Cardiac septum (tissue), 1 donor: Measurements from ENCODE around the gene CD9.

GRCh38 chr12:4819601-4820028 is 10.5 kb downstream of the KCNA6 start:
- PRO-cap = no peak

GRCh38 chr12:5044244-5044484 is 485 bp downstream of the KCNA5 start:
- PRO-cap = no peak

- PRO-cap = no peak
Observed at GRCh38 chr12:5080936-5081443, 37.3 kb downstream of the KCNA5 start.

DNA sequence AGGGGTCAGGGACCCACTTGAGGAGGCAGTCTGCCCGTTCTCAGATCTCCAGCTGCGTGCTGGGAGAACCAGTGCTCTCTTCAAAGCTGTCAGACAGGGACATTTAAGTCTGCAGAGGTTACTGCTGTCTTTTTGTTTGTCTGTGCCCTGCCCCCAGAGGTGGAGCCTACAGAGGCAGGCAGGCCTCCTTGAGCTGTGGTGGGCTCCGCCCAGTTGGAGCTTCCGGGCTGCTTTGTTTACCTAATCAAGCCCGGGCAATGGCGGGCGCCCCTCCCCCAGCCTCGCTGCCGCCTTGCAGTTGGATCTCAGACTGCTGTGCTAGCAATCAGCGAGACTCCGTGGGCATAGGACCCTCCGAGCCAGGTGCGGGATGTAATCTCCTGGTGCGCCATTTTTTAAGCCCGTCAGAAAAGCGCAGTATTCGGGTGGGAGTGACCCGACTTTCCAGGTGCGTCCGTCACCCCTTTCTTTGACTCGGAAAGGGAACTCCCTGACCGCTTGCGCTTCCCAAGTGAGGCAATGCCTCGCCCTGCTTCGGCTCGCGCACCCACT is 141.6 kb upstream of the NTF3 start:
- PRO-cap = no peak

DNA sequence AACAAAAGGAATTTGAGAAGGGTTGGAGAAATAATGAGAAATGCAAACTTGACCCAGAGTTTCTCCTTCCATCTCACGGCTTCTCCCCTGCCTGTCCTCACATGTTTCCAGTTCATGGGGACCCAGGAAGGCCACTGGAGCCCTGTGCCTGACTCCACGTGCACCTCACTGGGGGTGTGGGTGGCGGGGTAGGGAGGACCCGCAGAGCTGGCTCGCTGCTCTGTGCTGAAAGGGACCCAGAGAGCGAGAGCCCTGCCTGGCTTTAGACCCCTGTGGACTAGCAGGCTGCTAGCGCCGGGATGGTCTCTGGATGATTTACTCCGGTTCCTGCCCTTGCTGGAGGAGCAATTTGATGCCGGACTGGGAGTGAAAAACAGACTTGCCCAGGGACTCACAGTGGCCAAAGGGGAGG is 49.0 kb downstream of the NTF3 start:
- PRO-cap = no peak

DNA sequence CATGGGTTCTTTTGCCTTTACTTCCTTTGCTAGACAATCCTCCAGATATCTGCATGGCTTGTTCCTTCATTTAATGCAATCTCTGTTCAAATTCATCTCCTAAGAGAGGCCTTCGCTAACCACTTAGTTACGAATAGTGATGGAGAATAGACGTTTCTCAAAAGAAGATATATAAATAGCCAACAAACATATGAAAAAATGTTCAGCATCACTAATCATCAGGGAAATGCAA is 2.5 kb downstream of the ANO2 start:
- PRO-cap = no peak

GRCh38 chr12:6195717-6196243 is 4.4 kb upstream of the CD9 start:
- PRO-cap = no peak

DNA sequence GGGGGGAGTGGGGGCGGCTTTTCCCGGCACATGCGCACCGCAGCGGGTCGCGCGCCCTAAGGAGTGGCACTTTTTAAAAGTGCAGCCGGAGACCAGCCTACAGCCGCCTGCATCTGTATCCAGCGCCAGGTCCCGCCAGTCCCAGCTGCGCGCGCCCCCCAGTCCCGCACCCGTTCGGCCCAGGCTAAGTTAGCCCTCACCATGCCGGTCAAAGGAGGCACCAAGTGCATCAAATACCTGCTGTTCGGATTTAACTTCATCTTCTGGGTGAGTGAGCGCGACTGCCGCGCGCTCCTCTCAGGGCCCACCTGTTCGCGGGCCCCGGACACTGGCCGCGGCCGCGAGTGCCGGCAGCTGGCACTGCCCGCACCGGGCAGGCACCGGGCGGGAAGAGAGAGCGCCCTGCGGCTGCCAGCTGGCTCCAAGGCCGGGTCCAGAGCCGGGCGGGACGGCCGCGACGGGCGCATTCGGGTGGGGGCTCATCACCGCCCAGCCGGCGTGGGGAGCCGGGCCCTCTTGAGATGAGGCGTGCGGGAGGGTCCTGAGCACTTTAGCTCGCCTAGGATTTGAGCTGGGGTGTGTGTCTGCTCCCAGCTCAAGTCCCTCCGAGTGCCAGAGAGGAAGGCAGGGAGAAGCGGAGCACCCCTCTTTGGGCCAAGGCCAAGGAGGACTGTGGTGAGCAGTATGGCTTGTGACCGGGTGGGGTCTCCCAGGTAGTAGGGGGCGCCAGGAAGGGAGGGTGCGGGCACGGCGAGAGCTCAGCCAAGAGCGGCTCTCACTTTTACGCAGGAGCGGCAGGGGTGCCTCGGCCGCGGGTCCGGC is at the start of gene CD9:
Gene CD9 (plus strand): TSS at position 102 of the 822 bp plus-strand sequence.
- PRO-cap = bidirectional peak, plus-strand start at position 76 of the sequence, minus-strand start outside the sequence

GRCh38 chr12:6202362-6203413 is 2.5 kb downstream of the CD9 start:
- PRO-cap = bidirectional peak, plus-strand start at chr12:6203103, minus-strand start at chr12:6202973

GRCh38 chr12:6273943-6274427 is 36.5 kb upstream of the PLEKHG6 start:
- PRO-cap = no peak

- PRO-cap = unidirectional peak, minus-strand start at chr12:6333562
Observed at GRCh38 chr12:6333075-6333963, 8.6 kb downstream of the TNFRSF1A start.

- PRO-cap = no peak
Observed at GRCh38 chr12:6362524-6362909, 12.8 kb downstream of the SCNN1A start.

- PRO-cap = no peak
Observed at GRCh38 chr12:6371096-6371774, 4.1 kb downstream of the SCNN1A start.

DNA sequence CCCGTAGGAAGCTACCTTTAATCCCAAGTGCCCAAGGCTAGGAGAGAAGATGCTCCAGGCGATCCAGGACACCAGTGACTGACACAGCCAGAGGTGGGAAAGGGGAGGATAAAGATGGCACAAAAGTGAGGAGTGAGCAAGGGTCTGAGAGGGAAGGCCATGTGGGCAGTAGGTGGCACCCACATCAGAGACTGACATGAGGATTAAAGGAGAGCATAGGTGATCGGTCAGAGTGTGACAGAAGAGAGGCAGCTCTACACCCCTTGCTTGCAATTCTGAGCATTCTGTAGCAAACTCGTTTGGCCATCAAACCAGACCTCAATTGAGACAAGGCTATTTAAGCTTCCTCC is 753 bp upstream of the CD27 start:
- PRO-cap = no peak

- PRO-cap = no peak
Observed at GRCh38 chr12:6457197-6457828, 5.5 kb downstream of the TAPBPL start.

DNA sequence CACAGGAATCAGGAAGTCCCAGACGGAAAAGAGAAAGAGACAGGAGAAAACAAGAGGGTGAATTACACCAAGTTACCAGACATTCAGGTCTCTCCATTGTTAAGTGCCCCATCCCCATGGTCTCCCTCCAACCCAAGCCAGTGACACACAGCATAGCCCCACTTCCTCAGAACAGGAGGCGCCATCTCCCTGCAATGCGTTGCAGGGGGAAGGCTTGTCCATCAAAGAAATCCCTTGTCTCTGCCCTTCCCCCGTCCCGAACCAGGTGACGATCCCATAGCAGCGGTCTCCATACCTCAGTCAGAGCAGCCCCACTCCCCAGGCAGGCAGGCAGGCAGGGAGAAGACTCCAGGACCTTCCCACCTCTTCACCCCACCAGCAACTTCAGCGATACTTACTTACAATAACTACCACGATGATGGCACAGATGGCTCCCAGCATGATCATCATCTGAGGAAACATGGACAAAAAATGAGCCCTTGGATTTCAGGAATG is 5.9 kb downstream of the VAMP1 start:
- PRO-cap = no peak

GRCh38 chr12:6478449-6478806 is 8.0 kb upstream of the VAMP1 start:
- PRO-cap = no peak

DNA sequence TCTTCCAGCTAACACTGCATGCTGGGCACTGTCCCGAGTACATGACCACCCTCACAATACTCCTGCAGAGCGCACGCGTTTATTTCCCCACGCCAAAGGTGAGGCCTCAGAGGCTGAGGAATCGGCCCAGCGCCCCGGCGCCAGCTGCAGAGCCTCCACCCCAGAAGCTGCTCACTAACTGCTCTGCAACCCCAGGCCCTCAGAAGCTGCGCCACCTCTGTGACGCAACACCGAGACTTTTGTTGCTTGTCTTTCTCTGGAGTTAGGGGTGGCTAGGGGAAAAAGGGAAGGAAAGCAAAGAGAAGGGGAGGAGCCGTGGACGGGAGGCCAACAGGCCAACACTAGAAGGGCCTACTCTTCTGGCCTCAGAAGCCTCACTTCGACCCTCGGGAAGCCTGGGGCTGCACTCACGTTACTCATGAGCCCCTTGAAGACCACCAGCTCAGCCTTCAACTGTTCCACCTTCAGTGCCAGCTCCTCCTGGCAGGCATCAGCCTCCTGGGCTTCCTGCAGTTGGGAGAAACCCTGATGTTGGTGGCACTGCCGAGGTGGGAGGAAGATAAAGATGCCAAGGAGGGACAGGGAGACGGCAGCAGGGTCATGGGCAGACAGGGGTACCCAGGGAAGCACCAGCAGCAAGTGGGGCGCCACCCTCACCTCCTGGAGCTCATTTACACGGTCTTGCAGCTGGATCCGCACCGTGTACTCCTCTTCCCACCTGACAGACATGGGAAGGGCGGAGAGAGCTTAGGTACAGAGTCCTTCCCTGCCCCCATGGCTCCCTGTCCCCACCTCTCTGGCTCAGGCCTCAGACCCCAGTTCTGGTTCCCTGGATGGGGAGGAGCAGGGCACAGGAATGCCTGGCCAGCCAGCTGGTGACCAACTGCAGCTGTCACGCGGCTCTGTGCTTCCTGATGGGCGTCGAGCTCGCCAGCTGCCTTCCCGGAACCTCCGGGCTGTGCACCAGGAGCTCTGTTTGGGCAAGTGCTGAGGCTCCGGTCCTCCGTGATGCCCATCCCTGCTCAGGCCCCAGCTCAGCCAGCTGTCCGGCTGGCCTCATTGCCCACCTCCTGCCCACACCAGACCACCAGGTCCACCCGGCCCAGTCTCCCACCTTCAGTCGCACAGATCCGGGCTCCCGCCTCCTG is 5.2 kb downstream of the IFFO1 start:
- PRO-cap = bidirectional peak, plus-strand start at position 309 of the sequence, minus-strand start at position 176 of the sequence; bidirectional peak, plus-strand start at position 966 of the sequence, minus-strand start at position 885 of the sequence

DNA sequence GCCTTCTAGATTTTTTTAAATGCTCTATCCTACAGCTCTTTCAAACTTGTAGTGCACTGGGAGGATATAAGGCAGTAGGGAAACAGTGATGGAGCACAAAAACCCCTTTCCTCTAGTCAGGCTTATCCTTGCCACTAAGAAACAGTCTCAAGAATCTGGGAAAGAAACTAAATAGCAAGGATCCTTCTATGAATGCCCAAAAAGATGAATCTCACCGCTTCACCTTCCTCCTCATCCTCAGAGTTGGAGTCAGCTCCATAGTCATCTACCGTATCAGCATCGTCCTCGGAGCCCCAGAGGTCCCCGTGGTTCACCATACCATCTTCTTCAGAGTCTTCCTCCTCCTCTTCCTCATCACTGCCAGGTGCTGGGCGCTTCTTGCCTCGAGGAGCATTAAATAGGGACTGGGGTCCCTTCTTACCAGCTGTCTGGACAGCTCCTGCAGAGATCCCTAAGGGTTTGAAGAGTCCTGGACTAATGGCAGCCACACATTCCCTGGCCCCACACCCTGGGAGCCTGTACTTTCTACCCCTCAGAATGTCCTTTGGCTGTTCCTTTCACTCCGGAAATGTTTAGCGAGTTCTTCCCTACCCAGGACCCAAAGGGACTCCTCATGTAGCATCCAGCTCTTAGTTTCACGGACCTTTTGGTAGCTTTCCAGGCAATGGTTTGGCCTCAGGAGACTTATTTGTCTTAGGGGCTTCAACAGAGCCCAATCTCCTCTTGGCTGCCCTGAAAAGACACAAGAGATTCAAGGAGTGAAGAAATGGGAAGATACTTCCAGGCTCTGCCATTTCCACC is 2.0 kb downstream of the NOP2 start:
- PRO-cap = no peak

DNA sequence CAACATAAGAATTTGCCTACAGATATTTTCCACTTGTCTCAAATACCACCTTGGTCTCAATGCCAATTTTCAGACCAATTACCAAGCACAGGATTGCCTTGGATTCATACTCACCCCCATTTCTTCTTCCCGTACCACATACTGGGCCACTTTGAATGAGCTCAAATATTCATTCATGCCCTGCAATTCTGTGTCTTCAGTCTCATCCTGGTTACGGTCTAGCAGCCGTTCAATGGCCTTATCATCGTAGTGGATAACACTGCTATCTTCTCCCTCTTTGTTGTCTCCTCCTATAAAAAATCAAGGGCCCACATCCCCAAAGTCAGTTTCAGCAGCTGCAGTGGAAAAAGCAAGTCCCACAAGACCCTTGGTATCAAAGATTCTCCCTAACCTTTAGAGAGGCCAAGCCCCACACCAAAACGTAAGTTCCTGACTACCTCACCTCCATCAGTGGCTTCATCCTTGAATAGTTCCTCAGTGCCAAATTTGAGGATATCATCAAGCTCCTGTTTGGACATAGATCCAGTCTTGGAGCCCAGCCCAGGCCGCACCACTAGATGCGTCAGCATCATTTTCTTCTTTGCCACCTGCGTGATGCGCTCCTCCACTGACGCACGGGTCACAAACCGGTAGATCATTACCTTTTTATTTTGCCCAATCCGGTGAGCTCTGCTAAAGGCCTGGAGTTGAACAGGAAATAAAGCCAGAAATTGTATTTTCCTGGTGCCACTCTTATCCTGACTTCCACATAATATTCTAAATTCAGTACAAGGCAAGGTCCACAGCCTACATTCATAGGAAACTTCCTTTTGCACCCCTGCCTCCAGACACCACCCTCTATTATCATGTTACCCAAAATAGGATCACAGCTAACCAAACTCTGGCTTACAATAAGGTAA is 19.4 kb upstream of the NOP2 start:
- PRO-cap = no peak